Ovary (tissue), 7 donors: ENCODE measurements around the gene SNCG.

DNA sequence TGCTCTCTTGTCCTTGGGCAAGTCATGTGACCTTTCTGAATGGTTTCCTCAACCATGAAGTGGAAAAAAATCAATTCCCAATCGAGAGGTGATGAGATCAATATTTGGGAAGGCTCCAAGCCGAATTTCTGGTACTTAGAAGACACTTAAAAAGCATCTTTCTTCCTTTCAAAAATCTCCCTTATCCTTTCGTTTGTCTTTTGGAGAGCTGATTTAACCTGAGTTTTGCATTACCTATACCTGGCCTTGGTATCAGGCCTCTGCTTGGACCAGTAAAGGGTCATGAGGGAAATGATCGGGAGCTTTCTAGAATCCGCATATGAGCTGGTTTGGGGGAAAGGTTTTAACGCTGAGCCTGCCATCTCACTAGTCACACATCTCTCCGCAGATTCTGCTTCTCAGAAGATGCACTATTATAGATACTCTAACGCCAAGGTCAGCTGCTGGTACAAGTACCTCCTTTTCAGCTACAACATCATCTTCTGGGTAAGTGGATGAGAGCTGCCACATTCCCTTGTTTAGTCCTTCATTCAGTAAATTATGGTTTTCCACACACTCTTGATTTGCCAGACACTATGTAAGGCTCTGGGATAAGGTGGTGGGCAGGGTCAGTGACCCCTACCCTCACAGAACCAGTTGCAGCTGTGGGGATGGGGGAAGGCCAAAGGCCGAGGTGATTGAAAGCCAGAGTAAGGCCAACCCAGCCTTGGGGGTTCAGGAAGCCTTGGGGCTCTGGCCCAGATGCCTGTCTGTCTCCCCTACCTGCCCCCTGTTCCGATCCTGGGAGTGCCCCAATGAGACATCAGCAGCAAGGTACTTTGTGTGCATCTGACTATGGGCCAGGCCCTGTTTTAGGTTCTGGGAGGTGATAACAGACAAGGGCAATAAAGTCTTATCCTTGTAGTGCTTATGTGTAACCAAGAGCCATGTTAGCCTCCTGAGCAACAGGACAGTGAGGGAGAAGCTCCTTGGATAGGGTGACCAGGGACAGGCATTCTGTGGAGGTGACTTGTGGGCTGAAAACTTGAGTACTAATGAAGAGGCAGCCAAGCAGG lies 35.0 kb downstream of the TSPAN14 start:
- PRO-cap, 7 experiments = no peak in any of the 7 experiments
- RAMPAGE, long total RNA, 2 experiments = no peak in any of the 2 experiments

GRCh38 chr10:80498643-80499528 lies 38.8 kb upstream of the SH2D4B start:
- PRO-cap, 7 experiments = peak in 4 of 7 experiments; most common plus-strand start chr10:80499181 (in 3); most common minus-strand start chr10:80498899 (in 4)
- RAMPAGE, long total RNA, 2 experiments = no peak in any of the 2 experiments

DNA sequence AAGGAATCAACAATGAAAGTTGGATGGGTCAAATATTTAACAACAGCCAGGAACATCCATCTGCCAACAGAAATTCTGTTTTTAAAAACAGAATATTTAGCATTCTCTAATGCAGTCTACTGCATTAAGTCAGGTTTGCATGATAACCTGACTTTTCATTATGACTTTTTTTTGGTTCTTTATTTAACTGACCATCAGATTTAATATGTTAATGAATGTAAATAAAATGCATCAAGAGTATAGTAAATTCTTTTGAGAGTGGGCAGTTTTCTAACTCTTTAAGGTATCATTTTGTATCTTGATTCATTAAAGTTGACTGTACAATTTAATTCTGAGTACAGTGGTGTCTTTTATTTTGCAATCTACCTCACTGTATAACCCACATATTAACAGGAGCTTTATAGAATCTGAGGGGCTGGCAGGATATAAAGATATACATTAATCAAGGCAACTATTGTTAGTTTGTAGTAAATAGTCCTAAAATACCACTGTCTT lies 328.8 kb downstream of the NRG3 start:
- PRO-cap, 7 experiments = no peak in any of the 7 experiments
- RAMPAGE, long total RNA, 2 experiments = no peak in any of the 2 experiments

GRCh38 chr10:82432309-82432731 lies 557.3 kb downstream of the NRG3 start:
- PRO-cap, 7 experiments = no peak in any of the 7 experiments
- RAMPAGE, long total RNA, 2 experiments = no peak in any of the 2 experiments

- PRO-cap, 7 experiments = no peak in any of the 7 experiments
- RAMPAGE, long total RNA, 2 experiments = no peak in any of the 2 experiments
Observed at GRCh38 chr10:84156311-84157603, 16.8 kb upstream of the GPR15LG start.

- PRO-cap, 7 experiments = no peak in any of the 7 experiments
- RAMPAGE, long total RNA, 2 experiments = no peak in any of the 2 experiments
Observed at GRCh38 chr10:84158888-84159424, 14.6 kb upstream of the GPR15LG start.

- PRO-cap, 7 experiments = no peak in any of the 7 experiments
- RAMPAGE, long total RNA, 2 experiments = start-site peak on the minus strand in 2 of 2 experiments, at chr10:84172018-84172095 at its widest, 29 to 134 reads per replicate
Observed at GRCh38 chr10:84171555-84172728, 1.7 kb upstream of the GPR15LG start.

- PRO-cap, 7 experiments = no peak in any of the 7 experiments
- RAMPAGE, long total RNA, 2 experiments = no peak in any of the 2 experiments
Observed at GRCh38 chr10:84191136-84191434, 3.3 kb upstream of the CDHR1 start.

DNA sequence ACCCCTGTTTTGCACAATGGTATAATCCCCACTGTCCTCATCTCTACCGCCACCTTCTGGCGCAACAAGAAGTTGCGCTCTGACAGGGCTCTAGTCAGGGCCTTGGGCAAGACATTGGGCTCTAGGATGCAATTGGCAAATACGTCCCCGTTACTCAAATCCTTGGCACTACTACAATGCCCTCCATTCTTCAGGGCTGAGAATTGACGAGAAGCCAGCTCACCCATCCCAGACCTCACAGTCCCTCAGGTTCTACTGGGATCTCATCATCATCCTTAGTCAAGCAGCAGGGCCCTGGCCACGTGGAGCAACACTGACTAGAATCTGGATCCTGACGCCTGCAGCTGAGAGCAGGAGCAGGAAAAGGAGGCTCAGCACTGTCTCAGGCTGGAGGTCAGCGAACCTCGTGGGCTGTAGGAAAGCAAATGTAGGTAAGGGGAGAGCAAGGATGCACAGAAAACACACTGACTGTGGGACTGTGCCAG lies 10.6 kb downstream of the LRIT2 start:
- PRO-cap, 7 experiments = no peak in any of the 7 experiments
- RAMPAGE, long total RNA, 2 experiments = no peak in any of the 2 experiments

DNA sequence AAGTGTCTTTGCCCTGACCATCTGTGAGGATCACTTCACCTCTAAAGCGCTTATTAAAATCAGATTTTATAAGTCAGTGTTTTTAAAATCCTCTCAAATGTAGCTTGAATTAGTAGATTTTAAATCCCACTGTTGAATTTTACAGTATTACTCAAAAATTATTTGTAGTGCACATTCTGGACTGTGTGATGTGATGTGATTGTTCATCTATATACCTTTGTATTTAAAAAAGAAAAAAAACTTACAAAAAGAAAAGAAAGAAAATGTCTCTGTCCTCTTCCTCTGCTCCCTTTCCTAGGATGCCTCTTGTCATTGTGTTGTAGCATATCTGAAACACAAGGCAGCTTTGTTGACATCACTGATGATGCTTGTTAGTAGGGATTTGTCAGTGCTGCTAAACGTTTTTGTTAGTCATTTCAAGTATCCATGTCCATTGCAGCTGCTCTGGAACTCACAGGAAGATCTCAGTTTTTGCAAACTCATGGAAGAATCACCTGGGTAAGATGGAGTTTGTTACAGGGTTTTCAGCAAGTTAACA lies 123.5 kb downstream of the CCSER2 start:
- PRO-cap, 7 experiments = no peak in any of the 7 experiments
- RAMPAGE, long total RNA, 2 experiments = no peak in any of the 2 experiments

GRCh38 chr10:85643675-85644225 lies 722.8 kb downstream of the GRID1 start:
- PRO-cap, 7 experiments = no peak in any of the 7 experiments
- RAMPAGE, long total RNA, 2 experiments = no peak in any of the 2 experiments

GRCh38 chr10:85647969-85648626 lies 718.5 kb downstream of the GRID1 start:
- PRO-cap, 7 experiments = no peak in any of the 7 experiments
- RAMPAGE, long total RNA, 2 experiments = no peak in any of the 2 experiments

DNA sequence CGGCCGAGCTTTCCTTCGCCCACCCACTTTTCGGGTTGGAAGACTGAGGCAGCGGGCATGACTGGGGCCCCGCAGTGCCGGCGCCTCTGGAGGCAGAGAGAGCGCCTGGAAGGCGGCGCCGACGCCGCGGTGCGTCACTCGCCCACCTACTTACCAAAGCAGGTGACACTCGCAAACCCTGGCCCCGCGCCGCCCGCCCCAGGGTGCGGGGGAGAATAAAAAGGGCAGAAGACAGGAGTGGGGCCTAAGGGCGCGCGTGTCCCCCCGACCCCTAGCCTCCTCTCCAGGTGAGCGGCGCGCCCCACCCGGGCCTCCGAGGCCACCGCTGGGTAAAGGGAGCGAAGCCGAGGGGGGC lies 34.2 kb upstream of the GRID1 start:
- PRO-cap, 7 experiments = no peak in any of the 7 experiments
- RAMPAGE, long total RNA, 2 experiments = no peak in any of the 2 experiments

- PRO-cap, 7 experiments = no peak in any of the 7 experiments
- RAMPAGE, long total RNA, 2 experiments = no peak in any of the 2 experiments
Observed at GRCh38 chr10:86466499-86467006, 55.0 kb downstream of the WAPL start.

DNA sequence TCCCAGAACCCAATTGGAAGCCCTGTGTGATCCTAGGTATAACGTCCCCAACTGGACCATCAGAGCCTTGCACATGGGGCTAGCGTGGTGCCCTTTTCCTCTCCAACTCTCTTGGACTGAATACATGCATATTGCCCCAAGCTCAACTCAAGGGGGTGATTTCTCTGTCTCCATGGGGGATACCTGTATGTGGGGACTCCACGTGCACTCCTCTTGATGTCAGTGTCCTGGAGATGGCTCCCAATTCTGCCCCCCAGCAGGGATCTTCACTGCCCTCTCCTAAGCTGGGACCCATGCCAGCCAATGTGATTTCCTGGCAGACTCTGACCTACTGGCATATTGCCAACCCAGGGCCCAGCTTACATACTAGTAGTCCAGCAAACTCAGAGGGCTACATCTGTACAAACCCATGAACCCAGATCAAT lies 26.3 kb upstream of the BMPR1A start:
- PRO-cap, 7 experiments = no peak in any of the 7 experiments
- RAMPAGE, long total RNA, 2 experiments = no peak in any of the 2 experiments

- PRO-cap, 7 experiments = no peak in any of the 7 experiments
- RAMPAGE, long total RNA, 2 experiments = no peak in any of the 2 experiments
Observed at GRCh38 chr10:86740804-86741003, 15.7 kb upstream of the BMPR1A start.

DNA sequence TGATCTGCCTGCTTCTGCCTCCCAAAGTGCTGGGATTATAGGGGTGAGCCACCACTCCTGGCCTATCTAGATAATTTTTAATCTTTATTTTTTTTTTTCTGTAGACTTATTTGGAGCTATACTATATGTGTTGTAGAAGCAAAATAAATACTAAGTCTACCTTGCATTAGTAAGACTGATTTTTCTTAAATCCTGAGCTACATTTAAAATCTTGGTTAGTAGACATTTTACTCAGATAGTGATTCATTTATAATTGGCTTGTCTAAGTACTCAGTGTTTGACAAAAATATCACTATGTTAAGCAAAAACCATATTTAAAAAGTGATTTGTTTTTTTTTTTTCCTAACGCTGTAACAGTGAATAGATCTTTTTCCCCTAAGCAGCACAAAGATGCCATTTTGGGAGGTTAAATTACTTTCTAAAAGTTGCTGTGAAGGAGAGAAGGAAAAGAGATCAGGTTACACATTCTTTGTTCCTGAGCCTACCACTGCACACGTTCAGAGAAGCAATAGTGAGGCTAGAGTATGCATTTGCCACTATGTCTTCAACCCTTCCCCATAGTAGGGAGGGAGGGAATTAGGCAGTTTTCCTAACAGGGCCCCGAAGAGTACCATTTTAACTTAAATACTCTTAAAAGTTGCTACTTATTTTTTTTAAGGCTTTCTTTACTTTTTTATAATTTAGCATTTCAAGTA lies 38.8 kb downstream of the BMPR1A start:
- PRO-cap, 7 experiments = peak in 3 of 7 experiments; most common plus-strand start position 500 of the sequence (in 3)
- RAMPAGE, long total RNA, 2 experiments = no peak in any of the 2 experiments

- PRO-cap, 7 experiments = peak in 7 of 7 experiments; most common plus-strand start chr10:86958599 (in 7); most common minus-strand start chr10:86958471 (in 2)
- RAMPAGE, long total RNA, 2 experiments = start-site peak on the plus strand in 2 of 2 experiments, at chr10:86958586-86958647 at its widest, 152 to 943 reads per replicate
Observed at GRCh38 chr10:86958208-86958710, at the start of gene SNCG. SNCG (plus strand) TSS chr10:86958599.

DNA sequence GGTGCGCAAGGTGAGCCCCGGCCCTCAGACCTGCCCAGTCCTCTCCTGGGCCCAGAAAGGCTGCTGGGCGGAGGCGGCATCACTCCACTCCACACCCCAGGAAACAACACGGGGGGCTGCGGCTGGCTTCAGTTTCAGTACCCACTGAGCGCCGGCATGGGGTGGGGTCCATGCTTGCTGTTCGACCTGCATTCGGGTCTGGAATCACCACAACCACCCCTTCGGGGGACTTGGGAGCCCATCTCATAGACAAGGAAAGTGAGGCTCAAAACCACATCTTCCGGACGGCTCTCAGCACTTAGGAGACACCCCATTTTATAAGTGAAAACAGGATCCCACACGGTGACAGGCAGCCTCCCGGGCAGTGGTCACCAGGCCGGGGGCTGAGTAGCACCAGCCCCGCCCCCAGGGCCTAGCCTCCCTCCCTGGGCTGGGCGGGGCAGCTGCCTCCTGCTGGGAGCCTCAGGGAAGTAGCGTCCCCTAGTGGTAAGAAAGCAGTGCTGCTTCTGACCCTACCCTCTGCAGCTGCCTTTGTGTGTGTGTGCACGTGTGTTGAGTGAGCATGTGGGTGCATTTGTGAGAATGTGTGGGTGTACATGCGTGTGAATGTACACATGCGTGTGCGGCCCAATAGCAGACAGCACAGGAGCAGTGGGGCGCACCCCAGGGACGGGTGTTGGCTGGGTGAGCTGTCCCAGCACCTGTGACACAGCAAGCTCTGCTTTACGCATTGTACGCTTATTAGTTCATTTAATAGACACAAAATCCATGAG lies 1.9 kb downstream of the SNCG start:
- PRO-cap, 7 experiments = no peak in any of the 7 experiments
- RAMPAGE, long total RNA, 2 experiments = no peak in any of the 2 experiments

DNA sequence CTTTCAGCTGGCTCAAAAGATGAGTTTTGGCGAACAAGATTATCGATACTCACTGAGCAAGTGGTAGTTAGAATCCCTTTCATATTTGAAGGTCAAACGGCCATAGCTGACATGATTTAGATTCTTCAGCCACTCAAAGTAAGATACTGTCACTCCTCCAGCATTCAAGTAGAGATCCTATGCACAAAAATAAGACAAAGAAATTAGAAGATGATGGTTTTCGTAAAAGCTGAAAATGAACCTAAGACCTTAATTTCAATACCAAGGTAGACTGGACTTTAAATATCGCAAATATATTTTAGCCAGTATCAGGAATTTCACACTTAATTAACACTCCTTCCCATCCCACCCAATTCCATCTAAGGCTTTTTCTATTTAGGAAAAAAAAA lies 35.6 kb downstream of the GLUD1 start:
- PRO-cap, 7 experiments = no peak in any of the 7 experiments
- RAMPAGE, long total RNA, 2 experiments = no peak in any of the 2 experiments